ENCODE results near the genes ASGR1, TNK1 and SOX15.

DNA sequence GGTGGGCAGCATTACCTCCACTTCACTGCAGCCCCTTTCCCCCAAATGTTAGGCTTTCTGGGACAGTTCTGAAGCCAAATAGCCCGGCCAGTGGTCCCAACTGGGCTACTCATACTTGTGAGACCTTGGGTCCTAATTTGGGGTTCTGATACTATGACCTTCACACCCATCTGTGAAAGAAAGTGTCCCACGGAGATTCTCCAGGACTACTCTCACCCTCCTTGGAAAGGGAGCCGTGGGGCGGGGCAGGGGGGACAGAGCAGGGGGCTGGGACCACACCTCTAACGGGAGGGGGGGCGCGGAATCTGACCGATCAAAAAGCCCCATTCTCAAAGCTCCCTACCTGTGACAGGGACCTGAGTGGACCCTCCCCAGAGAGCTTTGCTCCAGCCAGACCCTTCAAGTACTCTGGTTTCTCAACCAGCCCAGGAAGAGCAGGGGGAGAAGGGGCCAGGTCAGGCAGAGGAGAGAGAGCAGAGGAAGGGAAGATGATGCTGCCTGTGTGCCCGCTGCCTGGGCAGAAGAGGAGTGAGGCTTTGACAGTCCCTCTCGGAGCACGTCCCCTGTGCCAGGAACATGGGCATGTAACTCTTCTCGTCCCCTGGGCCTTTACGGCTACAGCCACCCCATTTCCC, 563 bp downstream of the XAF1 start:
- PRO-cap = no peak

DNA sequence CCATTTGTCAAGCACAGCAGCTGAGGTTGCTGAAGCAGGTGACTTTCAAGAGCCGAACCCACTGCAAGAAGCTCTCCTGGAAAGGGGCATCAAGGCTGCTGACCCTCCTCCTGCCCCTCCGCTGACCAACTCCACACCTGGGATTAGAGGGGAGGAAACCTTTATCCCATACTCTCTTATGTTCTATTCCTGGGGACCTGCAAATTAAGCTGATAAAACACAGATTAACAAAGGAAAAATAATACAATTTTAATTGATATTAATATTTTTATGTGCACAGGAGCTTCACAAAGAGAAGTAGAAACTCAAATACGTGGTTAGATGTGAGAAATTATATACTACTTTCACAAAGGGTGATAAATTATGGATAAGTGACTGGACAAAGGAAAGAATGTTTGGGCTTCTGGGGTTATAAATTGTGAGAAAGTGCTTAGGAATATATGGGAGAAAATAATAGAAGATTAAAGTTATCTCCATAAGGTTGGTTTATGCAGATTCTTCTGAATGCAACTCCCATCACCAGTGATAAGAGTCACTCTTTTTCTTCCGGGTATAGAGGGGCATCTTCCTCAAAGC, 10.8 kb upstream of the TEKT1 start:
- PRO-cap = no peak

DNA sequence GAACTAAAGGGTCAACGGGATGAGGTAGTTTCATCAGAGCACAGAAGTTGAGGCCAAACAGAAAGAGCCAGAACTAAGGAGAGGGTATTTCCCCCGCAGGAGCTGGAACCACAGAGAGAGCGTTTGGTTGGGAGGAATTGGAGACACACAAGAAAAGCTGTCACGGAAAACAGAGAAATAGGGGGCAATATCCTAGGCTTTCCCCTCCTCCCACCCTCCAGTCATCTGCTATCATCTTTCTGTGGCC, 47.1 kb upstream of the ALOX12 start:
- PRO-cap = no peak

GRCh38 chr17:7138796-7139455, 24.3 kb upstream of the ASGR2 start:
- PRO-cap = no peak

GRCh38 chr17:7139456-7139898, 24.9 kb upstream of the ASGR2 start:
- PRO-cap = no peak

- PRO-cap = no peak
Measured at GRCh38 chr17:7179222-7180153, at the start of gene ASGR1. TSS of gene ASGR1 (minus strand) at chr17:7179370.

GRCh38 chr17:7207937-7208619, 9.3 kb downstream of the DLG4 start:
- PRO-cap = no peak

GRCh38 chr17:7222496-7223572, 3.1 kb downstream of the ACADVL start:
- PRO-cap = no peak

GRCh38 chr17:7235241-7236127, 1.2 kb upstream of the DVL2 start:
- PRO-cap = bidirectional peak, plus-strand start at chr17:7235866, minus-strand start at chr17:7235775

- PRO-cap = bidirectional peak, plus-strand start at chr17:7261264, minus-strand start at chr17:7261099
Measured at GRCh38 chr17:7260774-7261749, 1.2 kb downstream of the CLDN7 start.

GRCh38 chr17:7282647-7283414, 1.3 kb downstream of the SLC2A4 start:
- PRO-cap = no peak

GRCh38 chr17:7380722-7381823, at the start of gene TNK1:
TSS of gene TNK1 (plus strand) at chr17:7381089.
- PRO-cap = unidirectional peak, plus-strand start at chr17:7381091

DNA sequence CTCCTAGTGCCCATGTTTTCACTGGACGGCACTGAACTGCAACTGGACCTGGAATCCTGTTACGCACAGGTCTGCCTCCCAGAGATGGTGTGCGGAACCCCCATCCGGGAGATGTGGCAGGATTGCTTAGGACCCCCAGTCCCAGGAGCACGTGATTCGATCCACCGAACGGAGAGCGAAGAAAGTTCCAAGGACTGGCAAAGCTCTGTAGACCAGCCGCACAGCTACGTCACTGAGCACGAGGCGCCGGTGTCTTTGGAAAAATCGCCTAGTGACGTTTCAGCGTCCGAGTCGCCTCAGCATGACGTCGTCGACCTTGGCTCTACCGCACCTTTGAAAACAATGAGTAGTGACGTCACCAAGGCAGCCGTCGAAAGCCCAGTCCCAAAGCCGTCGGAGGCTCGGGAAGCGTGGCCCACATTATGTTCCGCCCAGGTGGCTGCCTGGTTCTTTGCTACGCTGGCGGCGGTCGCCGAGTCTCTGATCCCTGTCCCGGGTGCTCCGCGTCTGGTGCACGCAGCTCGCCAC, 1.2 kb downstream of the TMEM102 start:
- PRO-cap = unidirectional peak, minus-strand start at position 207 of the sequence

GRCh38 chr17:7490873-7491318, 9.7 kb downstream of the SLC35G6 start:
- PRO-cap = no peak

- PRO-cap = no peak
Measured at GRCh38 chr17:7504650-7504996, 23.4 kb downstream of the SLC35G6 start.

- PRO-cap = no peak
Measured at GRCh38 chr17:7571906-7572265, 739 bp upstream of the EIF4A1 start.

DNA sequence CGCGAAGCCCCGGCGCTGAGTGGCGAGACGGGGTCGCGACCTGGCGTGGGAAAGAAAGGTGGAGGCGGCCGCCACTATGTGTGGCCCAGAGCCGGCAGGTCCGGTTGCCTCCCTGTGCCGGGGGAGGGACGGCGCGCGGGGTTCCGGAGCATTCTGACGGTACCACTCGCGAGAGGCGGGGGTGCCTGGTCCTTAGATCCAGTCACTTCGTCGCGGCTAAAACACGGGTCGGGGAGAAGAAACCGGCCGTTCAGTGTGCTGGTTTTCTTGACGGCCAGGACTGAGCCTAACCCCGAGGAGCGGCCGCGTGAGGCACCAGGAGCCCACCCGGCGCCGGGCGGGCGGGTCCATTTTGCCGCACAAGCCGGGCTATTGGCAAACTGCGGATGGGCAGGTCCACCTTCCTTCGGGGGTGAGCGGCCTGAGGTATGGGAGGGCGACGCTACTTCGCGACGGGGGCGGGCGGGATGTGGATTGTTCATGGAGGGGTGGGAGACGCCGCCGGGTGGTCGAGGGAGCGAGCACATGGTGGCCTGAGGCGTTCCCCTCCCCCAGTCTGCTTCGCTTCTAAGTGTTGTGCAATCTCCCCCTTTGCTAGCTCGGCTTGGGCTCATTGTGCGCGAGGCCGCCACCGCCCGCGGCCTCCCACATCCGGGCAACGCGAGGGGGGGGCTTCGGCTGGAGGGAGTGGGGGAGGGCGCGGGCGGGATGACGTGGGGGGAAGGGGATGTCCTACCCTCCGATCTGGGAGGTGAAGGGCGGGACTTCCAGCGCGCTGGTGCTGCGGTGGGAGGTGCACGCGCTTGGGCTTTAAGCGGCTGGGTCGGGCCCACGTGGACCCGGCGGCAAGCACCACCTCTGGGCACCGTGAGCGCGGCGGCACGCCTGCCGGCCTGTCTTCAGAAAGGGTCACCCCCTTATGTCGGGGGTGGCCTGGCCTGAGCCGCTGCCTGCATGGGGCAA, 778 bp downstream of the EIF4A1 start:
- PRO-cap = bidirectional peak, plus-strand start at position 770 of the sequence, minus-strand start at position 606 of the sequence

GRCh38 chr17:7574353-7574960, 1.8 kb downstream of the EIF4A1 start:
- PRO-cap = no peak

- PRO-cap = no peak
Measured at GRCh38 chr17:7587321-7588477, 2.2 kb downstream of the SOX15 start.

- PRO-cap = no peak
Measured at GRCh38 chr17:7589823-7590630, at the start of gene SOX15. TSS of gene SOX15 (minus strand) at chr17:7590094.